Metastatic Breast Carcinoma in the Ovary (tissue), 3 donors: ENCODE data around the genes S1PR1, AMY1B and SLC25A24.

- PRO-cap, 3 experiments = peak in 3 of 3 experiments; most common plus-strand start chr1:101237019 (in 3); most common minus-strand start chr1:101236927 (in 1)
Measured at GRCh38 chr1:101236736-101237351, at the start of gene S1PR1. Gene S1PR1, plus strand, starts transcription at chr1:101237019.

- PRO-cap, 3 experiments = no peak in any of the 3 experiments
Measured at GRCh38 chr1:101264726-101265278, 28.0 kb downstream of the S1PR1 start.

GRCh38 chr1:101342839-101343213, 106.0 kb downstream of the S1PR1 start:
- PRO-cap, 3 experiments = no peak in any of the 3 experiments

- PRO-cap, 3 experiments = no peak in any of the 3 experiments
Measured at GRCh38 chr1:103695934-103696654, at the start of gene AMY1B. Gene AMY1B, minus strand, starts transcription at chr1:103696210.

- PRO-cap, 3 experiments = no peak in any of the 3 experiments
Measured at GRCh38 chr1:104412760-104413331, 663.1 kb downstream of the AMY1C start.

DNA sequence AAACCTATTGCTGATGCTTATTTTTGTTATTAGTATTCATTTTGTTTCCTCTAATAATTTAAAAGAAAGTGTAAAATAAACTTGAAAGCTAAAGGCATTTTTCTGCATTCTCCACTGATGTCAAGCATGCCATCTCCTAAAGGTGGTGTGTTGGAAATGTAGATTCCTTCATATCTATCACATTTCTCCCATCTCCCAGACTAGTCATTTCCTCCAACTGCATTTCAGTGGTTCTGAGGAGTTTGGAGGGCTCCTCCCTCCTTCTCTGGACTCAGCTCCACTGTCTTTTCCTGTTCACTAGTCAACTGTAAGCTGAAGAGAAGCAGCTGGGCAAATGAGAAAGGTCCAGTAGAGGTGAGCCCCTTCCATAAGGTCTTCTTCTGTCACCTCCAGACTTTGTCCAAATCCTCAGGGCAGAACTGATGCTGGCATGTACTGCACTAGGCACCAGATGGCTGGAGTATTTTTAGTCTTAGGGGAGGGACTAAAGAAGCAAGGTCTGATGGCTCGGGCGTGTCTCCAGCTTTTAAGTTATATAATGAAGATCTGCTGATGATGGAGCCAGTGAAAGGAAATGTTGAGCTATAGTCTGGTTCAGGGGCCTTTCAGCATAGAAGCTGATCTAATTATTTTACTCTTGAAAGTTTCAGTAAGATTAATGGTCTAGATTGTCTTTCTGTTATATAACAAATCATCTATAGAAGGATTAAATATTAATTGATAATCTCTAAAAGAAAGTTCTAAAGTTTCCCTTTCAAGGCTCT, 186.1 kb downstream of the NTNG1 start:
- PRO-cap, 3 experiments = no peak in any of the 3 experiments

- PRO-cap, 3 experiments = no peak in any of the 3 experiments
Measured at GRCh38 chr1:107369957-107370400, 229.1 kb downstream of the NTNG1 start.

- PRO-cap, 3 experiments = peak in 1 of 3 experiments; most common minus-strand start chr1:107685561 (in 1)
Measured at GRCh38 chr1:107685313-107685717, 279.7 kb downstream of the VAV3 start.

GRCh38 chr1:108038908-108039328, 73.9 kb upstream of the VAV3 start:
- PRO-cap, 3 experiments = no peak in any of the 3 experiments

GRCh38 chr1:108053077-108053621, 88.2 kb upstream of the VAV3 start:
- PRO-cap, 3 experiments = no peak in any of the 3 experiments

GRCh38 chr1:108199699-108200576, at the start of gene SLC25A24:
Gene SLC25A24, minus strand, starts transcription at chr1:108200343.
- PRO-cap, 3 experiments = peak in 3 of 3 experiments; most common plus-strand start chr1:108200438 (in 2); most common minus-strand start chr1:108200361 (in 2)

DNA sequence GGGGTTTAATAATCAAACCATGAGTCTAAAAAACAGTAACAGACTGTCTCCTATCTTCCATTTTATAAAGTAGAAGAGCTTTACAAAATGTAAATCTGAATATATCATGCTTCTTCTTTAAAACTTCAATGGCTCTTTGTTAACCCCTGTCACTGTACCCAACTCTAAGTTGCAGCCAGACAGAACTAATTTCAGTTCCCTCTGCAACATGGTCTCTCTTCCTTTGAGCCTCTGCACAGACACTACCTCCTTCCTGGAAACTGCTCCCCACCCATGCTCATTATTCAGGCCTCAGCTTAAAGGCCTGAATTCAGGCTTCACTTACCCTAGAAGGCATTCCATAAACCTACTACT, 2.7 kb upstream of the EEIG2 start:
- PRO-cap, 3 experiments = no peak in any of the 3 experiments

- PRO-cap, 3 experiments = peak in 3 of 3 experiments; most common plus-strand start chr1:108561241 (in 1); most common minus-strand start chr1:108561118 (in 3)
Measured at GRCh38 chr1:108560699-108561604, 1.1 kb downstream of the EEIG2 start.

- PRO-cap, 3 experiments = no peak in any of the 3 experiments
Measured at GRCh38 chr1:108852541-108852924, 4.4 kb downstream of the AKNAD1 start.

GRCh38 chr1:108943209-108944171, 19.8 kb downstream of the CLCC1 start:
- PRO-cap, 3 experiments = no peak in any of the 3 experiments

GRCh38 chr1:108962638-108962895, 717 bp downstream of the CLCC1 start:
- PRO-cap, 3 experiments = no peak in any of the 3 experiments

DNA sequence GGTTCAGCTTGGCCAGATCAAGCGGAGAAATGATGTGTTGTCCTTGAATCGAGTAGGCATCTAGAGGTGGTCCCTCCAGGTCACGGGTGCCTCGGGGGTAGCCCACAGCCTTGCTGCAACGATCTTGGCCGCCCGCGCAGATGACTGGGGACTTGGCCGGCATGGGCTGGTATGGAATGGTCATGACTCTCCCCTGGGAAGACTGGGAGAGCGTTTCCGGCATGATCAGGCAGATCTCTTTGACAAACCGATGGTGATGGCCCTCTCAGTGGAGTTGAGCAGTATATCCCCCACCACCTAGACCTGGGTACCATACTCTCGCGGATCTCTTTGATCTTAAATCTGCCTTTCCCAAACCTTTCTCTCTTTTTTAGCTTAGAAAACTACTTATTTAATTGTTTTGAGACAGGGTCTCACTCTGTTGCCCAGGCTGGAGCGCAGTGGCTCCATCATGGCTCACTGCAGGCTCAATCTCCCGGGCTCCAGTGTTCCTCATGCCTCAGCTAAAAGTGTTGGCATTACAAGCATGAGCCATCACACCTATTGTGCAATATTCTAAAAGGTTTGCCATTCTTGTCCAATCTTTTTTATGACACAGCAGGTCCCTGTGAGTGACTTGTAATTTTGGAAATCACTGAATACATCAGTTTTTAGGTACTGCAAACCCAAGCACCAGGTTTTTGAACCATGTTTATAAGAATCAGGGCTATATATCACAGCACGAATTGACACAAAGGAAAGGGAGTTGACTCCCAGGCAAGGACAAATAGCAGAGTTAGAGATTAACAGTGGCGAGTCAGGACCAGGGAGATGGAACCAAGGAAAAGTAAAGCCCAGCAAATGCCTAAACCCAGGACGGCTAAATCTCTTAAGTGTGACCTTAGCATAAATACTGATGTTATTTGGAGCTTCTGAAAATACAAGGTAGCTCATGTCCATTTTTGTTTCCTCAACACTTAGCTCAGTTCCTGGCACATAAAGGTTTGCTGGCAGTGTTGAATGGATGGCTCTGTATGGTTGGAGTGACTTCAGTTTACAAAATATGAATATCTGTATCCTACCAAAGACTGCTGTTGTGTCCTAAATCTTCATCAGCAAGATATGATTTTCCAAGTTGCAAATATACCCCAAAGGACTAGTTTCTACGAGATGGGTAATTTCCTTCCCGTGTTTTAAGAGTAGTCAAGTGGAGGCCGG, 7.7 kb downstream of the CFAP276 start:
- PRO-cap, 3 experiments = no peak in any of the 3 experiments

GRCh38 chr1:109131951-109132650, 18.2 kb downstream of the ELAPOR1 start:
- PRO-cap, 3 experiments = no peak in any of the 3 experiments

DNA sequence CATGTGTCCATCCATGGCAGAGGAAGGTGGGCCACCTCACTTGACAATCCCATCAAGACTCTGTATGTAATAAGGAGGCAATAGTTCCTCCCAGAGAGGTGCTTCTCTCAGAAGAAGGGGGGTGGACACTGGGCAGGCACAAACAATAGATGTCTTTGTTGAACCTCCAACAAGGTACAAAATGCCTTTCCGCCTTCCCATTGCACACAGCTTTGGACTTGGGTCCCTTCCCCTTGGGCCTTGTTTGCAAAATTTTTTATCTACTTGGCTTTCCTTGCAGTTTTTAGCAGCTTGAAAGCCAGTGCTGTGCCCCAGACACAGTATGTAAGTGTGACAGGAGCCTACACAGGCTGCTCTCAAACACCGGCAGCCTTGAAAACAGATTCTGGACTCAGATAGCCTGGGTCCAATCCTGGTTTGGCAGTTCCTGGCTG, 42.9 kb downstream of the ELAPOR1 start:
- PRO-cap, 3 experiments = peak in 2 of 3 experiments; most common plus-strand start position 205 of the sequence (in 1); most common minus-strand start position 66 of the sequence (in 2)

DNA sequence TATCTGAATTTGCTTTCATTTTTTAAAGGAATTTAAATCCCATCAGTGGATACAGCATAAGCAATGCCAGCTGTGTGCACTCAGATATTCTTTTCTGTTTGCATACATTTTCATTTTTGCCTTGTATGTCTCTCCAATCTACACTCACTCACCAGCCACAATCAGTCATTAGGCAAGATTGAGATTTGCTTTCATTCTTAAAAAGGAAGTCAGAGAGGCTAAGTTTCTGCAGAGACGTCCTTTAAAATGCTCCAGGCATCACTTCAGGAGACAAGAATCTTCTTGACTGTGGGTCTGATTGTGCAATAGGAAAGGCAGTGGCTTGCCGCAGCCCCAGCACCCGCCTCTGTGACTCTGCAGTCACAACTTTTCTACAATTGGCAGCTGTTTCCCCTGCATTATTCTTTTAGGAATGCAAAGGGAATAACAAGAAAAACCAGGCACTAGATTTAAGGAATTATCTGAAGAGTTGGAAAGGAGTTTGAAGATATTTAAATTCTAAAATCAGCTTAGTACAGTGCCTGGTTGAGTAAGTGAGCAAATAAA, 48.4 kb downstream of the ELAPOR1 start:
- PRO-cap, 3 experiments = peak in 1 of 3 experiments; most common minus-strand start position 248 of the sequence (in 1)